NCI-H460 (cell line): ENCODE measurements around the genes TRPM4, RCN3 and RRAS.

RAMPAGE:
- cytosol, long total RNA = no peak
- long total RNA = no peak
- nucleus, long total RNA = no peak
Observed at GRCh38 chr19:48988183-48988745, 4.8 kb downstream of the GYS1 start.

RAMPAGE:
- cytosol, long total RNA = no peak
- long total RNA = no peak
- nucleus, long total RNA = no peak
Observed at GRCh38 chr19:49119856-49120437, 603 bp downstream of the PPFIA3 start.

RAMPAGE:
- cytosol, long total RNA = start-site peak on the plus strand at chr19:49128224-49128611, 10 and 28 reads in 2 replicates
- long total RNA = no peak
- nucleus, long total RNA = start-site peak on the plus strand at chr19:49128520-49128825, 34 and 15 reads in 2 replicates
Observed at GRCh38 chr19:49127734-49128774, 8.7 kb downstream of the PPFIA3 start.

RAMPAGE:
- cytosol, long total RNA = no peak
- long total RNA = no peak
- nucleus, long total RNA = no peak
Observed at GRCh38 chr19:49132845-49133320, 13.5 kb downstream of the PPFIA3 start.

GRCh38 chr19:49150862-49151502 lies 4.2 kb downstream of the HRC start:
RAMPAGE:
- cytosol, long total RNA = no peak
- long total RNA = no peak
- nucleus, long total RNA = no peak

RAMPAGE:
- cytosol, long total RNA = no peak
- long total RNA = no peak
- nucleus, long total RNA = no peak
Observed at GRCh38 chr19:49157320-49158065, at the start of gene TRPM4. Gene TRPM4, plus strand, starts transcription at chr19:49157792.

DNA sequence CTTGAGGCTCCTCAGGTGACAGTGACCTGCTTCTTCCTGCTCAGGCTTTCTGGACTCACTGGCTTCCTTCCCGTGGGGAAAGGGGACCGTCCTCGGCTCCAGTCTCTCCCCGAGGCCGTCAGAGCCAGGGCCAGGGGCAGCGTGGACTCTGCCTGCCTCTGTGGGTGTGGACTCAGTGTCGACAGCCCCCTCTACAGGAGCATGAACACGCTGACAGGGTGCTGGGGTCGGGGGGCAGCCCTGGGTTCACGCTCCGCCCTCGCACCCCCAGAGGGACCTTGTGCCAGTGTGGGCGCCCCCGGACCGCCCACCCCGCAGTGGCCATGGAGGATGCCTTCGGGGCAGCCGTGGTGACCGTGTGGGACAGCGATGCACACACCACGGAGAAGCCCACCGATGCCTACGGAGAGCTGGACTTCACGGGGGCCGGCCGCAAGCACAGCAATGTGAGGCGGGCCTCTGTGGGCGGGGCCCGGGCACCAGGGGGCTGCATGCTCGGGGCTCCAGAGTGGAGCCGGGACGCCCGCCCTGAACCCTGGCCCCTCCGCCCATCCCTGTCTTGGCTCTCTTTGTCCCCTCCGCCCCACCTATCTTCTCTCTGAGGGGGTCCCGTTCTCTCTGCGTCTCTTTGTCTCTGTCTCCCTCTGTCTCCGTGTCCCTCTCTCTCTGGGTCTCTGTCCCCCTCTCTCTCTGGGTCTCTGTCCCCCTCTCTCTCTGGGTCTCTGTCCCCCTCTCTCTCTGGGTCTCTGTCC lies 8.4 kb downstream of the TRPM4 start:
RAMPAGE:
- cytosol, long total RNA = no peak
- long total RNA = no peak
- nucleus, long total RNA = no peak

DNA sequence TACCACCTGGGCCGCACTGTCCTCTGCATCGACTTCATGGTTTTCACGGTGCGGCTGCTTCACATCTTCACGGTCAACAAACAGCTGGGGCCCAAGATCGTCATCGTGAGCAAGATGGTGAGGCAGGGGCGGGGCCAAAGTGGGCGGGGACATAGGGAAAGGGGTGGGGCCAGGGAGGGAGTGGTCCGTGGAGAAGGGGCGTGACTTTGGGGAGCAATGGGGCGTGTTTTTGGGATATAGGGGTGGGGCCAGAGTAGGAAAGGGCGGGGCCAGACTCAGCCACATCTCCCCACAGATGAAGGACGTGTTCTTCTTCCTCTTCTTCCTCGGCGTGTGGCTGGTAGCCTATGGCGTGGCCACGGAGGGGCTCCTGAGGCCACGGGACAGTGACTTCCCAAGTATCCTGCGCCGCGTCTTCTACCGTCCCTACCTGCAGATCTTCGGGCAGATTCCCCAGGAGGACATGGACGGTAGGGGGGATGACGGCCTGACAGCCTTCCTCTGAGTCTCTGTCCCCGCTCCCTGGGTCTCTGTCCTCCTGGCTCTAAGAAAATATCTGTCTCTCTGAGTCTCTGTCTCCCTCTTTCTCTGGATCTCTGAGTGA lies 42.8 kb downstream of the TRPM4 start:
RAMPAGE:
- cytosol, long total RNA = no peak
- long total RNA = no peak
- nucleus, long total RNA = no peak

DNA sequence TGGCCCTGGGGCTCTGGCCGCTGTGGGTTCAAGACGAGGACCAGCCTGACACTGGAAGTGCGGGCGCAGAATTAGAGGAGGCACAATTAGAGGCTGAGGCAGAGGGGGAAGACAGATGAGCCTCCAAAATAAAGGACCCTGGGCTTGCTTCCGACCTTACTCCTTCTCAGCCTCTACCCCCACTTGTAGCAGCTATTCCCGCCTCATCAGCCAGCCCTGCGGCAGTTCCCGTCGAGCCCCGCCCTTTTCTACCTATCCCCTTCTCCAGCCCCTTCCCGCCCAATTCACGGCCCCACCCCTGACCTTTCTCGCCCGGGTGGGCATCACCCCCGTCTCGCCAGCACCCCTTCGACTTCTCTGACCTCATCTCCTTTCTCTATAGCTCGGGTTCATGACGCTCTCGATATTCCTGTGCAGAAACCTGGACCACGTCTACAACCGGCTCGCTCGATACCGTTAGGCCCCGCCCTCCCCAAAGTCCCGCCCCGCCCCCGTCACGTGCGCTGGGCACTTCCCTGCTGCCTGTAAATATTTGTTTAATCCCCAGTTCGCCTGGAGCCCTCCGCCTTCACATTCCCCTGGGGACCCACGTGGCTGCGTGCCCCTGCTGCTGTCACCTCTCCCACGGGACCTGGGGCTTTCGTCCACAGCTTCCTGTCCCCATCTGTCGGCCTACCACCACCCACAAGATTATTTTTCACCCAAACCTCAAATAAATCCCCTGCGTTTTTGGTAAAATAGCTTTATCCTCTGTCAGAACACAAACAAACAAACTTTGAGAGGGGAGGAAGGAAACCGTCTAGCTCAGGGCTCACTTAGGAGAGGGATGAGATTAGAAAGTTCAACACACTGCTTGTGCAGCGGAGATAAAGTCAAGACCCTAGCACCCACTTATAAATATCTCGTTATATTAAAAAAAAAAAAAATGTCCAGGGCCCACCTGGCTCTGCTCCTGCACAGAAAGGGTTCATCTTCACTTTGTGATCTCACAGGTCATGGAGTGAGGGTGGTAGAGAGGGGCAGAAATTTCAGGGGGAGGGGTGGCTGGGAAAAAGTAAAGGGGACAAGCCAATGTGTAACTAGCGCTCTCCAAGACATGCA lies 5.0 kb downstream of the CD37 start:
RAMPAGE:
- cytosol, long total RNA = no peak
- long total RNA = no peak
- nucleus, long total RNA = no peak

GRCh38 chr19:49356054-49356404 lies 6.2 kb downstream of the TEAD2 start:
RAMPAGE:
- cytosol, long total RNA = no peak
- long total RNA = no peak
- nucleus, long total RNA = no peak

DNA sequence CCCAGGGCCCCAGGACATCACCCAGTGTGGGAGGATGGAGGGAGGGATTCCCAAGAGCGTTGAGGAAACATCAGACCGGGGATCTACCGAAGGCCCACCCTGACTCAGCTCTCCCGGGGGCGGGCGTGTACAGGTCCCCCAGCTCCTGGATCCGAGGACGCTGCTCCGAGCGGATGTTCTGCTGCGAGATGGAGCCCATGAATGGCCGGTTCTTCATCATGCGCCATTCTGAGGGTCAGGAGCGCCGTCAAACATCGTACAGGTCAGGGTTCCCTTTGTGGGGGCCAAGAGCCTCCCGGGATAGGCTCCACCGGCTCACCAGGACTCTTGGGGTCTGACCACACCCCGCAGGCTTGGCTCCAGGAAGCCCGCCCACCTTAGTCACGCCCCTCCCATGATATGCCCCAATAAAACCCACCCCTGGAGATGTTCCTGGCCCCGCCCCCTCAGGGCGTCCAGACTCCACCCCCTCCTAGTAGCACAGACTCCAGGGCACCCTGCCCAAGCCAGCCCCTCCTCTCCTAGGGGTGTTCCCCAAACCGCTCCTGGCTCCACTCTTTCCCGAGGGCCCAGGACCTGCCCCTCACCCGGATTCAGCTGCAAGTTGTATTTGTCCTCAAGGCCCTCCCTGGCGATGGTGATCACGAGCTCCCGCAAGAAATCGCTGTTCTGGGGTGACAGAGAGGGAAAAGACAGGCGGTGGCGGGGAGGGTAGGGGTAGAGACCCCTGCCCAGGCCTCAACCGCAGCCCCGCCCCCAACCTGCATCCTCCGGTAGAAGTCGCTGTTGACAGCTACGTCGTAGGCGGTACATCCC lies 4.2 kb downstream of the PIH1D1 start:
RAMPAGE:
- cytosol, long total RNA = no peak
- long total RNA = no peak
- nucleus, long total RNA = no peak

DNA sequence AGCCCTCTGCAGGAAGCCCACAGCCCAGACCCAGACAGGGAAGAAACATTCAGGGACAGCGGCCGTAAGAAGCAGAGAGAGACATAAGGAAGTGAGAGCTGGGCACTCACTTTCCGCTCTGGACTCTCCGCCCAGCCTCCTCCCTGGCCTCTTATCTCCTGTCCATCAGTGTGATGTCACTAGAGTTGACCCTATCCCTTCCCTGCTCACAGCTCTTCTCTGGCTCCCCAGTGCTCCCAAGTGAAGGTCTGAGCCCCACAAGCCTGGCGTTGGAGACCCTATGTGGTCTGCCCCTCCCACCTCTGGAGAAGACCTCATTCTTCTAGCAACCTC lies 3.6 kb downstream of the PIH1D1 start:
RAMPAGE:
- cytosol, long total RNA = no peak
- long total RNA = no peak
- nucleus, long total RNA = no peak

GRCh38 chr19:49527605-49528110 lies at the start of gene RCN3:
Gene RCN3, plus strand, starts transcription at chr19:49528003.
RAMPAGE:
- cytosol, long total RNA = no peak
- long total RNA = no peak
- nucleus, long total RNA = no peak

DNA sequence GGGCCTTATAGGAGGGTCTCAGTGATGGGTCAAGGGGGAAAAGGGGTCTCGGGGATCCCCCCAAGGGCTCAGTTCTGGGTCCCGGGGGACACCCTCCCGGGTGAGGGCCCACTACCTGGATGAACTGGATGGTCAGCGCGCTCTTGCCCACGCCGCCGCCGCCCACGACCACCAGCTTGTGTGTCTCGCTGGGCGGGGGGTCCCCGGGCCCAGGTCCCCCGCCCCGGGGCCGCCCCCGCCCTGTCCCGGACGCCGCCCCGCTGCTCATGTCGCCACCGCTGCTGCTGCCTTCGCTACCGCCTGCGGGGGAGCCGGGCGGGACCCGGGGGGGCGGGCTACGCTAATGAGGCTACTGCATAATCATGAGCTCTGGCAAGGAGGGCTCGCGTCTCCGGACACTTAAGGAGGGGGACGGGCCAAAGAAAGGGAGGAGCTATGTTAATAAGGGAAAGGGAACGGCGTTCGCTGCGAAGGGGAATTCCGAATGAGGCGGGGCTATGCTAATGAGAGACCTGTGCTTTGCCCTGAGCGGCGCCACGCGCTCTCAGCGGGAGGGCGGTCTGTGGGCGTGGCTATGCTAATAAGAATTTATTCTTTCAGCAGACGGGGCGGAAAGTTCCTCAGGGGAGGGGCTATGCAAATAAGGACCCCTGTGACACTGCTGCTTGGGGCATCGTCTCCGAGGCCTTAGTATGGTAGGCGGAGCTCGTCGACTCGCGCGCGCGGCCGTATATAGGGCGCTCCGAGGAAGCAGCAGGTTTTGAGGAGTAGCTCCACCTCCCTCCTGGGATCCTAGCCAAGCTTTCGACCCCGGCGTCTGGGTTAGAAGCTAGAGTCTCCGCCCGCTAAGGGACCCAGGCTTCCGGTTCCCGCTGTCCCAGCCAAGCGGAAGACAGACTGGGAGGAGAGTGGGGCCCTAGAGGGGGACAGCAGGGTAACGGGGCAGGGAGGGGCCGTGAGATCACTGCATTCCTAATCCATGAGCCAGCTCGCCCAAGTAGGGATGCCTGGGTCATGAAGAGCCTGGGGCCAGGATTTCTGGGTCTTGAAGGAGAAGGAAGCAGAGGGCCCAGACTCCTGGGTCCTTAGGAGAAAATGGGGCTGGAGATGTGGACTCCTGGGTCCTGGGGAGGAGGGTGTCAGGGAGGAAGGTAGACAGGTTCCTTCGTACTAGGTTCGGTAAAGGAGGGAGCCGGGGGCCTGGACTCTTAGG lies at the start of gene RRAS:
Gene RRAS, minus strand, starts transcription at position 313 of the 1,213 bp plus-strand sequence.
RAMPAGE:
- cytosol, long total RNA = no peak
- long total RNA = no peak
- nucleus, long total RNA = no peak

RAMPAGE:
- cytosol, long total RNA = no peak
- long total RNA = no peak
- nucleus, long total RNA = no peak
Observed at GRCh38 chr19:49644468-49645141, 2.6 kb downstream of the SCAF1 start.

GRCh38 chr19:49692087-49692581 lies 1.2 kb downstream of the CPT1C start:
RAMPAGE:
- cytosol, long total RNA = no peak
- long total RNA = no peak
- nucleus, long total RNA = no peak

DNA sequence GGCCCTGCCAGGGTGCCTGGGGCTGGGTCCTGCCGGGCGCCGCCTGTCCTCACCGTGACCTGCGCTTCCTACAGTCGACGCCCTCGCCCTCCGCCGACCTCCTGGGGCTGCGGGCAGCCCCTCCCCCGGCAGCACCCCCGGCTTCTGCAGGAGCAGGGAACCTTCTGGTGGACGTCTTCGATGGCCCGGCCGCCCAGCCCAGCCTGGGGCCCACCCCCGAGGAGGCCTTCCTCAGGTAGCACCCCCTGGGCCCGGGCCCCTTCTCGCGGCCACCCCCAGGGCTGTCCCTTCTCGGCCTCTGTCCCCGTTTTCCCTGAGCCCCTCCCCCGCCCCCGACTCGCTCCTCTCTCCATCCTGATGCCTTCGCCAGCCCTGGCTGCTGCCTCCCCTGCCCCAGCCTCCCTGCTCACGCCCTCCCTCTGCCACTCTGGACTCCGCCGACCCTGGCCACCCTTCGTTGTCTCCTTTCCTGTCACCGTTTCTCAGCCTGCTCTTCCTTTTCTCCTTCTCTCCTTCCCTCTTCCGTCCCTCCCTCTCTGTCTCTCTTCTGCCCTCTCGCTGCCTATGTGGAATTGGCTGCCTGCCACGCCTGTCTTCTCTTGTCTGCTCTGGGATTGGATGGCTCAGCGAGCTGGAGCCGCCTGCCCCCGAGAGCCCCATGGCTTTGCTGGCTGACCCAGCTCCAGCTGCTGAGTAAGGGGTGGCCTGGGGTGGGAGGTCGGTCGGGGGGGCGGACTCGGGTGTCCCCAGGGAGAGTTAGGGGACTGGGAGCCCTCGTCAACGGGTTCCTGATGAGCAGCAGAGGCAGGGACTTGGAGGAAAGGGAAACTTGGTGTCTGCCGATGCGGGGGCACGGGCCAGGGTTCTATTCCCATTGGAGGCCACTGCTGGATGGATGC lies 10.9 kb downstream of the FUZ start:
RAMPAGE:
- cytosol, long total RNA = no peak
- long total RNA = no peak
- nucleus, long total RNA = no peak

DNA sequence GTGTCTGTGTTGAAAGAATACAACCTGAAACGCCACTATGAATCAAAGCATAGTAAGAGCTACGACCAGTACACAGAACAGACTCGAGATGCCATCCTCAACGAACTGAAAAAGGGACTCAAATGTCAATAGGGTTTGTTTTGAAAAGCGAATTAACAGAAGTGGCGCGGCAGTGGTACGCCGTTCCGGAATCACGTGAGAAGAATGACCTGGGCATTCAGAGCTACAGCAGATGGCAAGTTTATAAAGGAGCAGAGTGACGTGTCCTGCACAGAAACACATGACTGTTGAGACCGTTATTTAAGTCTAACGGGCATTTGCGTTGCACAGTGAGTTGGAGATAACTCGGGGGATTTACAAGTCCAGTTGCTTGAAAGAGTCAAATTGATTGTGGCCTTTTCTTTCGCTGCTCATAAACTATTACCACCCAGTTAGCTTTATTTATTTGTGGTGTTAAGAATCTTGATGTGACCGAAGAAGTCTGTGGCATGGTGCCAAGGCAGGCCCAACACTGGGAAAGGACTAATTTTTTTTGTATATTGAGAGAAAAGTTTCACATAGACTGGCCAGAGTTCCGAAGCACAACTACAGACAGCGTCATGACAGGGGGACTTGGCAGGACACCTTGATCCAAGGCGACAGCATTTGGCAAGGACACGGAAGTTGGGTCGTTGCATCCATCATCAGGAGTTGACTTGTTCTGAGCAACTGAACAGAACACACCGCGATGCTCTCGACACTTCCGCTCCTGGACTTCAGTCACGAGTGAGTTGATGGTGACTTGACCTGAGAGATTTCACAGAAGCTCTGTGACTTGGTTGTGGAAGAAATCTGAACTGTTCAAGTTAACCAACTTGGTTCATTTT lies 20.8 kb downstream of the MED25 start:
RAMPAGE:
- cytosol, long total RNA = no peak
- long total RNA = no peak
- nucleus, long total RNA = no peak

RAMPAGE:
- cytosol, long total RNA = no peak
- long total RNA = no peak
- nucleus, long total RNA = no peak
Observed at GRCh38 chr19:49923833-49924628, 5.0 kb upstream of the ATF5 start.

GRCh38 chr19:49958159-49958707 lies 2.7 kb downstream of the SIGLEC11 start:
RAMPAGE:
- cytosol, long total RNA = no peak
- long total RNA = no peak
- nucleus, long total RNA = no peak